Osteocyte (in vitro differentiated cells): ENCODE data around the genes RFX7, TCF12 and CGNL1.

- PRO-cap, result no peak
These were observed 27.8 kb downstream of the ATOSA start for GRCh38 chr15:52651469-52651792.

GRCh38 chr15:52677749-52677963 is 1.5 kb downstream of the ATOSA start:
- PRO-cap, result no peak

GRCh38 chr15:52682769-52683206 is 3.6 kb upstream of the ATOSA start:
- PRO-cap, result no peak

GRCh38 chr15:52780559-52781133 is 9.5 kb downstream of the ONECUT1 start:
- PRO-cap, result no peak

DNA sequence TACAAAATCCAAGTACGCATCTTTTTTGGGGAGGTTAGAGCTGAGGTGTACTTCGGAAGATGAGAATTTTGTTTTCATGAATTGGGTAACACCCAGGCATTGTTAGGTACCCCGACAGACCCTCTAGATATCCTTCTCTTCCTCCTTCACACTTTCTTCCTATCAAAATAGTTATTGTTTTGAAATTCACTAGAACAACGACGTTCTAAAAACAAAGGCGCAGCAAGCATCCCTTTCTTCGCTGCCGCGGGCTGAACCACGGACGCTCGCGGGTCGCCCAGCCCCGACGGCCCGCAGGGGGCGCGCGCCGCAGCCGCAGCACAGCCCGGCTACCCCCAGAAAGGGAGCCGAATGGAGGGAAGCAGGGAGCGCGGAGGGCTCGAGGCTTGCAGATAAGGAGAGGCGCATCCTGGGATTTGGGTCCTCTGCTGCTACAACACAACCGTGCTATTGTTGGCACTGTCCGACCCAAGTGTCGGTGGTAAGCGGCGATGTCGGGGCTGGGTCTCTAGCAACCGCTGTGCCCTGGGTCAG is 6.3 kb downstream of the ONECUT1 start:
- PRO-cap, result no peak

DNA sequence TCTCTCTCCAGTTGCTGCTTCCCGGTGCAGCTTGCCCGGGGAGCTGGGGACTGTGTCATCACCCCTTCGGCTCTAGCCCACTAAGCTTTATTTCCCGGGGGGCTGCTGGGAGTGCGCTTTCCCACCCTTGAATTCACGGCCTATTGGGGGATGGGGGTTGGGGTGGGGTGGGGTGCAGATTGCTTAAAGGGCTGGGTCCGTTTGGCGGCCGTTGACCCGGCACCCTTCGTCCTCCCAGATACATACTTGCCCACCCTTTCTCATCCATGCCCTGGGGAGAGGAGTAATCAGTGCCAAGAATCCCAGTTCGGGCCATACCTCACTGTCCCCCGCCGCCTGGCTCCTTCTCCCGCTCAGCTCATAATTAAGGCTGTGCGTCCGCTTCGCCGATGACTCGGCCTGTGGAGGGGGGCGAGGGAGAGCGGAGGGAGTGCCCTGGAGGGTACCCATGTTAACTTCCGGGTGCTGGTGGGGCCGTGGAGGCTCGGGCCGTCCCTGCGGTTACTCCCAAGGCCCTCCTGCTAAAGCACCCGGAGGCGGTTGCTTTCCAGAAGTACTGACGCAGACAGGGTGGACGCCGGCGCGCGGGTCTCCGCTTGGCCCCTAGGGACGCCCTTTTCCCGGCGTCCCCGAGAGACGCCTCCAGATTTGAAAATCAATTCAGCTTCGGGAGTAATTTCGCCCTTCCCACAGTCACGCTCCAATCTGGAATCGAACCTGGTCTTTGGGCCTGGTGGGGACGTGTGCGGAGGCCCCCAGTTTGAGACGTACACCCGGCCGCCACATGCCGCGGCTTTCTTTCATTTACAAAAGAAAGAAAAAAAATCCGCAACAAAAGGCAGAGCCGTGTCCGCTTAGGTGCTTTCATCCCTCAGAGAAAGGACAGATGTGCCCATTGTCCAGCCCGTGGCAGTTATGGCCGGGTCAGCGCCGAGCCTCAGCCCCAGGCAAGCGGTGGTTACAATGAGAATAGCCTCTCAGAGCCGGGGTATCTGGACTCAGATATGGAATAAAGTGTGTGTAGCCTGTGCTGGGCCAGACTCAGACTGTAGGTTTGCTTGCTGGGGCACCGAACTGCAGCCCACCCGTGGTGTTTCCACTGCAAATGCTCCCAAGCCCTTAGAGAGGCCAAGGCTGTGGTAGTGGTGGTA is 950 bp upstream of the ONECUT1 start:
- PRO-cap, result no peak

GRCh38 chr15:53030623-53031246 is 240.6 kb upstream of the ONECUT1 start:
- PRO-cap, result no peak

DNA sequence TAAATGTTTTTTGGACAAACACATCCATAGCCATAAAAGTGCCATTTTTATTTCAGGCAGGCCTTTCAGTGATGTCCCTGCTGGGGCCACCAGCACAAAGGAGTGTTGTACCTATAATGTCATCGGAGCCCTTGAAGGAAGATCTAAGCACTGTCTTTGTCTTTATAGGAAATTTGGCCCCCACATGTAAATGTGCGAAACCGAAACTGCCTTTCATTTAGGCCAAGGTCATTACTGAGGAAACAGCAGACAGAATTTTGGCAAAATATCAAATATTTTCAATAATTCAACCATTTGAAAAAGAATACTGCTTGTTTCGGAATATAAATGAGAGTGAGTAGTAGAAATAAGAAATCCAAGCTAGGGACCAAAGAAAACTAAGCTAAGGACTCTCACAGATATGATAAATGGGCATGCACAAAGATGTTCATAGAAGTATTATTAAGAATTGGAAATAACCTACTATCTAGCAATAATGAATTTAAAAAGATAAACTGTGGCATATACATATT is 310.8 kb downstream of the WDR72 start:
- PRO-cap, result no peak

DNA sequence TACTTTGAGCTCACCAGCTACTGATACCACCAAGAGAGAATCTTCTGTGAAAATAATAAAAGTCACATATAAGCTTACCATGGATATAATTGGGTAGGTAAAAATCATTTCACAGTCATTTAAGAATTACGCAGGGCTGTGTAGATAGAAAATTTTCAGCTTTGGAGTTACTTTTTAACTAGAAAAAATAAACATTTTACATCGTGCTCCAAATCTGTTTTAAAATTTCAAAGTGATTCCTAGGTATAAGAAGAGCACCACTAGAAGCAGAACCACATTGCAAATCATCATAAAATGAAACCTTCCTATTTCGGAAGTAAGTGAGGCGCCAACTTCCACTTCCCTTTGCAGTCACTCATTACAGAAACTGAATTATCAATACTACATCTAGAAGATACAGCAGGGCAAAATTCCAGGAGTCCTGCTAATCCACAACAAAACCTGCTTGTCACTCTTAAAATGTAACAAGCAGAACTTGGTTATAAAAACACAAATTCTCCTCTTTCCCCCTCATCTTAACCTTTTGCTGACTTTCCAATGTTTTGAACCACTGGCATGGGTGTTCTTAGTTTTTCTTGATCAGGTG is 44.9 kb downstream of the WDR72 start:
- PRO-cap, result no peak

- PRO-cap, result no peak
These were observed 1.3 kb downstream of the NEDD4 start for GRCh38 chr15:55991812-55992867.

DNA sequence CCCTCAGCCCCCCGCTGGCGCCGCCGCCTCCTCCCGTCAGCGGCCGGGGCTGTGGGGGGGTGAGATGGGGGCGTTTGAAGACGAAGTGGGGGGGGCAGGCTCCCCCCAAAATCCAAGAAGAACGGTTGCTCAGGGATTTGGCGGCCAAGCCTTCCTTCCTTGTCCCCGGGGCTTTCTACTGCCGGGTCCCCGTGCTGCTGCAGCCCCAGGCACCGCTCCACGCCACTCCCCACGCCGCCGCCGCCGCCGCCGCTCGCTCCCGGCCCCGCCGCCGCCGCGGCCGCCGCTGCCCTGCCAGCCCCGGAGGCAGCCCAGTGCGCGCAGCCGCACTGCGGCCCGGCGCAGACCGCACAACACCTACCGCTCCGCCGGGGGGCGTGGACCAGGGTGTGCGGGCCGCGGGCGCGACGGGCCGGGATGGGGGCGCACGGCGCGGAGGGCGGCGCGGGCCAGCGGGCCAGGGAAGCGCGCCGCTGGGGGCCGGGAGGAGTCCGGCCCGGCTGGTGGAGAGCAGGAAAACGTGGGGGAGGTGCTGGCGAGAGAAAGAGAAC is at the start of gene RFX7:
RFX7 (minus strand) TSS at position 326 of the 551 bp plus-strand sequence.
- PRO-cap, result bidirectional peak, plus-strand start at position 399 of the sequence, minus-strand start at position 288 of the sequence

DNA sequence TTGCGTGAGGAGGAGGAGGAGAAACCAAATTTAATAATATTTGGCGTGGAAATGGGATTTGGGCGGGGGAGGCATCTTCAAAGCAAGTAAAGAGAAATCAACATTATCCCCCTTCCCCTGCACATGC is 289 bp upstream of the RFX7 start:
- PRO-cap, result no peak

DNA sequence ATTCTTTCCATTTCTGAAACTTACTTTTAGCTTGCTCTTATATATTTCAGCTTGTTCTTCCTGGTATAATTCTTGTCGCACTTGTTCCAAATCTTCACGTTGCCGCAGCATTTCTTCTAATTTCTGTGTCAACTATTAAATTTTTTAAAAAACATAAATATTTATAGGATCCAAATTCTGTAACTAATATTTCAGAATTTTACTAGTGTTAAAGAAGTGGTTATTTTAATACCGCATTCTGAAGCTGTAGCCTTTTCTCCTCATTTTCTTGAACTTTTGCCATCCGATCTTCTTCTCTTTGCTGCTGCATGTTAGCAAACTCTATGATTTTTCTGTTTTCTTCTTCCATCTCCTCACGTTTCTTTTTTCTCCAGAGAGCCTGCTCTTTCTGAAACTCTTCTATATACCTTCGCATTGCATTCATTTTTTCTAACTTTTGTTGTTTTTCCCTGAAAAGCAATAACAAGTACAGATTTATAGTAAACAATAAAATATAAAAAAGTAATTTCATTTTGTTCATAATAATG is 21.5 kb downstream of the MNS1 start:
- PRO-cap, result no peak

GRCh38 chr15:56918227-56918955 is at the start of gene TCF12:
TCF12 (plus strand) TSS chr15:56918644.
- PRO-cap, result bidirectional peak, plus-strand start at chr15:56918675, minus-strand start at chr15:56918472

GRCh38 chr15:56919532-56919767 is 1.0 kb downstream of the TCF12 start:
- PRO-cap, result no peak

DNA sequence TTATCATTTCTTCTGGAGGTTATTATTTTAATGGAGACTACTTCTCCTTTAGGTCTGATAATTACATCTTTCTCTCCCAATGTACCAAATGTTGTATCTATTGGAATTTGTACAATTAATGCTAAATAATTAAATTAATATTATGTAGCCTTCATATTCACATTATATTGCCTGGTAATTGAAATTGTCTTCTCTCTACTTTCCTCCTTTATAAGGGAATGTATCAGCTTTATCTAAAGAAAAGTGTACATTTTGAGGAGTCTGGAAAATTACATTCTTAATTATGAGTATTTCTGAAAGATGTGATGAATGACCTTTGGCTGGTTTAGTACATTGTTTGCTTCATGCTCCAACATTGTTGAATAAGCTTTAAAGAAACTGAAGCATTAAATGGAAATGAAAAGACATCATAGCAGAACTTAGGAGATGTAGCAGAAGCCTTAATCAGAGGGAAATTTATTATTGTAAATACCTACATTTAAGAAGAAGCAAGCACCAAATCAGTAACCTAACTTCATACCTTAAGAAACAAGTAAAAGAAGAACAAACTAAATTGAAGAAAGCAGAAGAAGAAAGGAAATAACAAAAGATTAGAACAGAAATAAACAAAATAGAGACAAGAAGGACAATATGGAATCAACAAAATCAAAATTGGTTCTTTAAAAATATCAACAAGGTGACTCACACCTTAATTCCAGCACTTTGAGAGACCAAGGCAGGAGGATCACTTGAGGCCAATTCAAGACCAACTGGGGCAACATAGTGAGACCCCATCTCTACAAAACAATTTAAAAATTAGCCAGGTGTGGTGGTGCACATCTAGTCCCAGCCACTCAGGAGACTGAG is 191.1 kb upstream of the CGNL1 start:
- PRO-cap, result no peak

- PRO-cap, result no peak
These were observed 70.2 kb upstream of the CGNL1 start for GRCh38 chr15:57305845-57306711.

GRCh38 chr15:57376085-57376617 is at the start of gene CGNL1:
CGNL1 (plus strand) TSS chr15:57376505.
- PRO-cap, result bidirectional peak, plus-strand start at chr15:57376505, minus-strand start at chr15:57376365

- PRO-cap, result no peak
These were observed 75.7 kb downstream of the CGNL1 start for GRCh38 chr15:57451912-57452538.

- PRO-cap, result no peak
These were observed 42.9 kb upstream of the MYZAP start for GRCh38 chr15:57548762-57549198.